SJCRH30 (cell line): ENCODE data around the gene MTRF1.

- RAMPAGE, long total RNA = no peak
These were observed 225.2 kb downstream of the FOXO1 start for GRCh38 chr13:40441144-40441734.

- RAMPAGE, long total RNA = no peak
These were observed 220.9 kb downstream of the FOXO1 start for GRCh38 chr13:40445442-40446138.

DNA sequence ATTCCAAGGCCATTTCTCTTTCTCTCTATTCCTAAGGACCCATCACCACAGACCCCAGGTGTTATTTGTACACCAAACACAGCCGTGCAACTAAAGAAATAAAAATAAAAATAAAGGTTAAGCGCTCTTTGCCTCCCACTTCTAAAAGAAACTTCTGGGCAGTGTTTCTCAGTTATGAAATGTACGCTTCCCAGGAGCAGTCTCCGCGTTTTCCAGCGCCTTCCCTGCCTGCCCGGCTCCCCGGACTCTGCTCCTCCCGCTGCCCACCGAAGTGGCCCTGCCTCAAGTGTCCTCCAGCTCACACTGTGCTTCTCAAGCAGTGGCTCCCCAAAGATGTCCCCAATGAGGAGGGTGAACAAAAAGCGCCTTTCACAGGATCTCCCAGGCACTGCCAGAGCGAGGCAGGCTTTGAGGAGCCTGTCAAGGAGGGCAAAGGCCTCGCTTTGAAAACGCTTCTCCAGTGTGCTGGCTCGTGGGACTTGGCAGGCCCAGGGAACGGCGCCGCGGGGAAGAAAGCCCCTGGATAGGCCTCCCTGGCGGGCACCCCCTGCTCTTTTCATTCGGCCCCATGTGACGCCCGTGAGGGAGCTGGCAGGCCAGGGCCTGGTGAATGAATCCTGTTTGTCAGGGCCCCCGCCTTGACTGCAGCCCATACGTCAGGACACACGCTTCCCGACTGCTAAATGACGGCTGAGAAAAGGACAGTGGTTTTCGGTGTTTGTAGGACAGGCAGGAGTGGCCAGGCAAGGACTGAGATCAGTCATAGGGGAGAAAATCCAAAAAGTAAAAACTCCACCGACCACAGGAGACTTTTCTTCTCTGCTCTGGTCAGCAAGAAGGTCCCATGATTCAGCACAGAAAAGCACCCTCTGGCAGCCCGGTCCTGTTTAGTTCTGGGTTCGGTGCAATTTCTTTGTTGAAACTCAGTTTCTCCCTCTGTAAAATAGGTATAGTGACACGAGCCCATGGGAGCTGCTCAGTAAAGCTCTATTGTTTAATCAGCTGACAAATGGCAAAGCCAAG lies 187.0 kb downstream of the FOXO1 start:
- RAMPAGE, long total RNA = no peak

- RAMPAGE, long total RNA = no peak
These were observed 74.3 kb downstream of the FOXO1 start for GRCh38 chr13:40592027-40592598.

DNA sequence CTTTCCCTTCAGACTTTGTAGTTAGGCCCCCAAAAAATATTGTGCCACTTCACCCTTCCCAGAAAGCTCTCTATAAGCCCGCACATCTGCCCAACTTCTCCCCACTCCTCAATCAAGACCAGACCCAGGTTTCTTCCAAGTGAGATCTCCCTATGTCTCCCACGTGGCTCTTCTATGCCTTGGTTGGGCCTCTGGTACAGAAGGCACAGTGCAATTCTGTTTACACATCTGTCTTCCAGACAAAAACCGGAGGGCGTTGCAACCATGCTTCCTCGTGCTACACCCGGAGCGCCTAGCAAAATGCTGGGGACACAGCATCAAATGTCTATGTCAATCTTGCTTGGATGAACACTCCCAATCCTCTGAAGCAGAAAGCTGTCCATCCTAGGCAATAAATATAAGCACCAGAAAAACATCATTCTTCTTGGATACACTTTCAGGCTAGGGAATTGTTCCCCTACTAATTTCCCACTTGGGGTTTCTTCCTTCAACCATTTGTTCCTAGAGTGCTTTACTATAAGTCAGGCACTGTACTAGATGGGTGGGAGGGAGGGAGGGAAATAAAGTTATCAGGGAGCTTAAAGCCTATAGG lies 59.4 kb downstream of the FOXO1 start:
- RAMPAGE, long total RNA = no peak

GRCh38 chr13:40617814-40618575 lies 48.4 kb downstream of the FOXO1 start:
- RAMPAGE, long total RNA = no peak

- RAMPAGE, long total RNA = no peak
These were observed 32.0 kb downstream of the FOXO1 start for GRCh38 chr13:40634371-40634855.

GRCh38 chr13:40662290-40662679 lies 4.2 kb downstream of the FOXO1 start:
- RAMPAGE, long total RNA = no peak

DNA sequence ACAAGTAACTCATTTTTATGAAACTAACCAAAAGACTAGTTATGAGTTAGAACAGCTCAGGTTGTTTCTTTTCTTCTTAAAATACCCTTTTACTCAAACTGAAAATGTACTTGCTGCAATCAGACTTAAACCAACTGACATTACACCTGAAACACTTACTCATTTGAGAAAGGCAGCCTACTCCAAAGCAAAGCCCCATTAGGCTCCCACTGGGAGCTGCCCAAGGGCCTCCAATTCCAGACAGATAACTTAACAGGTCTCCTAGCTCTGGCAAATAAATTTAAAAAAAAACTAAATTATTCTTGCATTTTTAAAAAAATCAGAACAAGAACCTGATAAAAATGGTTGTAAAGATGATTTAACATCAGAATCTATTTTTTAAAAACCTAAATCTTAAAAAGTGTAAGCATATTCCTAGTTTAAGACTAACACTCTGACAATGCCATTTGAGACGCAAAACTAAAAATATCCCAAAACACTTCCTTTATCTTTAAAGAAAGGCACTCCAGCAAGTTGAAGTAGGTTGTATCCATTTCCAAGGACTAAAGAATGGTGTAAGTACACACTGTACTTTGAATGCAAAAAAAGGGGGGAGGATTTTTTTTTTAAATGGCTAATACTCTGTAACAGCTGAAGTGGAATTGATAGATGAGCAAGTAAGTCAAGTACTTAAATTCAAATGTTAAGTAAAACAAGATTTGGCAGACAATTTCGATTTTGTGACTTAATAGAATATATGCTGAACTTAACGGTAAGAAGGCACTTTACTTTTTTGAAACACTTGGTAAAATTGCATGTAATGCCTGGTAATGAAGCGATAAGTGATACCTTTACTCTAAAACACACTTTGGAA lies 3.3 kb downstream of the FOXO1 start:
- RAMPAGE, long total RNA = no peak

DNA sequence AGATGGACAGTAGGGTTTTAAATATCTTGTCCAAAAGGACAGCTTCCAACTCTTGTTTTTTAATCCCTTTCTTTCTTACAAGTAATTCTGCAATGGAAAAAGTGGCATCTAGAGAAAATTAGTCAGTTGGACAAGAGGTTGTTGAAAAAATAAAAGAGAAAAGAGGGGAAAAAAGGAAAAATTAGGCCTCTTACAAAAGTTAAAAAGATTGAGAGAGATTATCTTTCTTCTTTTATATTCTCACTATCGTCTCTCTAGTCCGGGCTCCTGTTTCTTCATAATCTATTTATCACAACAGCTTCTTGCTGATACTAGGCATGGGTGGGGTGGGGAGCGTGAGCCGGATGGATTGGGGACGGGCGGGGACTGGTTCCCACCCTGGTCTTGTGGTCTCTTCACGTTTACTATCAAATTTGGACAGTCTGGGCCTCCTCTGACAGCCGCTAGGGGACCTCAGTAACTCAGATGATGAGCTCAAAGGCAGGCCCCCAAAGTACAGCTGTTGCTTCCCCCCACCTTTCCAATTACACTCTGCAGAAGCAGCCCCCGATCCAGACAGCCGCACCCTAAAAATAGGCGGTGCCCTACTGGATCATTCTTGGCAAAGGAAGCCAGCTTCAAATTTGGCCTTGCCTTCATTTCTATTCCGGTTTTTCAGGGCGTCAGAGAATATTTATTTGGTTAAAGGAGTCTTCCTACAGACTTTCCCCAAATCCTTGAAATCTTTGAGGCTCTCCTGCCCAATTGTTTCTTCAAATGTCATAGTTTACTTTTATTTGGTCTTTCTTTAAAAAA lies 1.8 kb upstream of the FOXO1 start:
- RAMPAGE, long total RNA = no peak

GRCh38 chr13:40788692-40789102 lies 714 bp upstream of the SLC25A15 start:
- RAMPAGE, long total RNA = no peak

DNA sequence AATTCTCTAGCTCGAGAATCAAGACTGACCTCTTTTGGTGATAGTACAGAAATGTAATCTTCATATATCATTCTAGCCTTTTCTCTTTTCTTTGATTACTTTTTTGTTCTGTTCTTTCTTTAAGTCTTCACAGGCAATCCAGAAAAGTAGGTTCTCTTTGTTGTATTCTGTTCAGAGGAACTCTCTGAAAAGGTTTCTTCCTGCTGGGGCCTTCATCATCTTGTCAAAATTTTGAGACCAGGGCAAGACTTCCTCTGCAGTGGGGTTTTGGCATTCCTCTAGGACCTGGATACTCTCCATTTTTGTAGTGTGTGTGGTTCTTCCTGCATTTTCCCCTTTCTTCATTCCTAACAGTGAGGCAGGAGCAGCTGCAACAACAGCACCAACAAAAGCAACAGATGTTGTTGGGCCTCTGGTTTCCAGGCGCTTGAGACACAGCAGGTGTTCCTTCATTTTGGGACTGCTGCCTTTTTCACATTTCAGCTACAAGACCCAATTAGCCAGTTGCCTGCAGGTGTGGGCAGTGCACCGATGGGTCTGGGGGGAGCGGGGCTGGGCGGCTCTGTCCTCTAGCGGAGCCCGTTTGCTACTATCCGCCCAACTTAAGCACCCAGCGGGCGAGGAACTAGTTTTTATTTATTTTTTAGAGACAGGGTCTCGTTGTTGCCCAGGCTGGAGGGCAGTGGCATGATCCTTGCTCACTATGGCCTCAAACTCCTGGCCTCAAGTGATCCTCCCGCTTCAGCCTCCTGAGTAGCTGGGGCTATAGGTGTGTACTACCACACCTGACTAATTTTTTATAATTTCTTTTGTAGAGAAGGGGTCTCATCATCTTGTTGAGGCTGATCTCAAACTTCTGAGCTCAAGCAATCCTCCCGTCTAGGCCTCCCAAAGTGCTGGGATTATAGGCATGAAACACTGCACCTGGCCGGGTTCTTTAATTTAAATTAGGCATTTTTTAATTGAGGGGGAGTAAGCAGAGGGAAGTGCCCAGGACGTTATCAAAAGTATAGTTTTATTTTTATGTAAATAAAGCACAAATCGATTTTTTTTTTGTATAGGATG lies 25.9 kb downstream of the ELF1 start:
- RAMPAGE, long total RNA = no peak

GRCh38 chr13:41019596-41019967 lies 466 bp upstream of the ELF1 start:
- RAMPAGE, long total RNA = no peak

DNA sequence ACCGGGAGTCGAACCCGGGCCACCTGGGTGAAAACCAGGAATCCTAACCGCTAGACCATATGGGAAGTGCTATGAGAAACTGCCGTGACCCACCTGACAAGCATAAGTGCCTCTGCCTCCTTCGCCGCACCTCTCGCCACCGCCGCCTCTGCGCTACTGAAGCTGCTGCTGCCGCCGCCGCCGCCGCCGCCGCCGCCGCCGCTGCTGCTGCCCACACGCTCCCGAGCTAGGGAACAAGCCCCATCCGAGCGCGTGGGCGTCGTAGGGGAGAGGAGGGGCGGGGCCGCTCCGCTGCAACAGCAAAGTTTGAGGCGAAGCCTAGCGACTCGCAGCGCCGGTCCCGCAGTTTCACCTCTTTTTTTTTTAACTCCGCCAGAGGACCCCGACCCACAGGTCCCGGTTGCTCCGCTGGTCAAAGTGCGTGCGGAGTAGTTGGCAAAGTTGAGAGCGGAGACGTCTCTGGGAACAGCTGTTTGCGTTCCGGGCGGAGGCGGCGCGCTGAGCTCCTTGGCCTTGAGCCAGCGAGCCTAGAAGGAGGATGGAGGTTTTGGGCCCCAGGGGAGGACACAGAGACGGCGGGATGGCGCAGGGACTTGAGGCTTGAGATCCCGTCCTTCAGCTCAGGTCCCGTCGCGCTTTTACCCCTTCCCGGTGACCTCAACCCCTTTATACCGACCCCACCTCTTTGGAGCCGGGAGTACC lies 413 bp upstream of the WBP4 start:
- RAMPAGE, long total RNA = no peak

DNA sequence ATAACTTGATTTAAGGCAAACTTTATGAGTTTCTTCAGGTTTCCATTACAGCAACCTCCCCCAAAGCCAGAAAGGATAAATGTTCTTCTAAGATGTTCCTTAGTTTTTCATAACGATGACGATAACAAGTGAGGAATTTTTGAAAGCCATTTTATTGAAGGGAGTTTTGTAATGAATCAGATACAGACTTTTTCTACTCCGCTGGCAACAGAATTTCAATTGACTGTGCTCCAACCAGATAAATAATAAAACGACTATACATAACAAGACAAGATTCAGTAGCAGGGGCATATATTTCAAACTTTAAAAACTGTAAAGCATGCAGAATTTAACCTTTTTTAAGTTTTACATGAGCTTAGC lies 934 bp downstream of the WBP4 start:
- RAMPAGE, long total RNA = no peak

GRCh38 chr13:41263173-41264070 lies at the start of gene MTRF1:
TSS of gene MTRF1 (minus strand) at chr13:41263576.
- RAMPAGE, long total RNA = no peak

DNA sequence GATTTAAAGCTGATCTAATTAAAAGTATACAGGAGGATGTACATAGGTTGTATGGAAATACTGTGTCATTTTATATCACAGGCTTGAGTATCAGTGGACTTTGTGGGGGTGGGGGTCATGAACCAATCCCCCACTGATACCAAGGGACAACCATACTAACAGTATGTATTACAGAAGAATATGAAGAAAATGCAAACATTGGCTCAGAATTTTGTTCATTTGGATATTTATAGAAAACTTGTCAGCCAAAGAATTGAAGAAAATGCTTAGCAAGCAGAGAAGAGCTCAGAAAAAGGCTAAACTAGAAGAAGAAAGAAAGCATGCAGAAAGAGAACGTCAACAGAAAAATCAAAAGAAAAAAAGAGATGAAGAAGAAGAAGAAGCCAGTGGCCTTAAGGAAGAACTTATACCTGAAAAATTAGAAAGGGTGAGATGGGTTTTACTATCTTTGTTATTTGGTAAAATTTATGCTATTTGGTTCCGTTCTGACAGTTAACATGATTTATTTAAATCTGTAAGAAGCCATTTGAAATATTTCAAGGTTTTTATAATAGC lies 57.9 kb downstream of the NAA16 start:
- RAMPAGE, long total RNA = no peak

DNA sequence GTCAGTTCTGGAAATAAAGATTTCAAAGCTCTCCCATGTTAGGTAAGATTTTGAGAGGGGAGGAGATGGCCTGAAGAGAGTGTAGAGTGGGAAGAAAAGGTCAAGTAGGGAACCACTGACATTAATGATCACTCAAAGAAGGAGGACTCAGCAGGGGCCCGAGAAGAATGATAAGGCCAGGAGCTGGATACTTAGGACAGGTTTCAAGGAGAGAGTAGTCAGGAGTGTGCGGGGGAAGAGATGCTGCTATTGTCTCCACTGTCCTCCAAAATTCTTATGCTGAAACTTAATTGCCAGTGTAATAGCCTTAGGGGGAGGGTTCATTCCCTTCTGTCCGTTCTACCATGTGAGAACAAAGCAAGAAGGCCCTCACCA lies 40.0 kb upstream of the RGCC start:
- RAMPAGE, long total RNA = no peak

DNA sequence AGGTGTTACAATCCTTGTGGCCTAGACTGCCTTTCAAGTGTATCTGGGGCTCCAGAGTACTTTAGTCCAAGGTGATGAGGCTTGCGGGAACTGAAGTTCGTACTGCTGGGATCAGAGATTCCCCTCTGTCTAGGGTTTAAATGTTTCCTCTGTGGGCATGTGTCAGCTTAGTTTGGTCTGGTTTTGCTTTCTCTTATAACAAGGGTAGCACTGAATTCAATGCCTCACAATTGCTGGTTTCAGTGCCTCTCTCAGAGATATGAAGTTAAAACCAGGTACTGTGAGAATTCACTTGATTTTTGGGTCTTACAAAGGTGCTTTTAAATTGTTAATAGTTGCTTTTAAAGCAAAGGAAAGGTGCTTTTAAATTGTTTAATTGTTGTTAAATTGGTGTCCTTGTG lies 30.8 kb downstream of the RGCC start:
- RAMPAGE, long total RNA = no peak

DNA sequence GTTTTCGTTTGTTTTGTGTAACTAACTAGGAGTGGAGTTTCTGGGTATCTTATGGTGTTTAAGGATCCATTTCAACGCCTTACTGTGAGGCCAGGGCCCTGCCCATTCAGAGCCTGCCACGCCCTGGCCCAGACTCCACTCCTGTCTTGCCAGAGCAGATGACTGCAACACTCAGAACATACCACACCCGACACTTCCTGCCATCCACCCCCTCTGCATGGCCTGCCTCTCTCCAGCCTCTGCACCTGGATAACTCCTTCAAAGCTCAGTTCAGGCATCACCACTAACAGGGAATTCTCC lies 43.2 kb downstream of the RGCC start:
- RAMPAGE, long total RNA = no peak